Bronchus fibroblast of lung (primary cell): ENCODE measurements around a stretch of chr7.

GRCh38 chr7:76748-77075 lies 115.7 kb upstream of the FAM20C start:
- RAMPAGE, long total RNA: no peak

DNA sequence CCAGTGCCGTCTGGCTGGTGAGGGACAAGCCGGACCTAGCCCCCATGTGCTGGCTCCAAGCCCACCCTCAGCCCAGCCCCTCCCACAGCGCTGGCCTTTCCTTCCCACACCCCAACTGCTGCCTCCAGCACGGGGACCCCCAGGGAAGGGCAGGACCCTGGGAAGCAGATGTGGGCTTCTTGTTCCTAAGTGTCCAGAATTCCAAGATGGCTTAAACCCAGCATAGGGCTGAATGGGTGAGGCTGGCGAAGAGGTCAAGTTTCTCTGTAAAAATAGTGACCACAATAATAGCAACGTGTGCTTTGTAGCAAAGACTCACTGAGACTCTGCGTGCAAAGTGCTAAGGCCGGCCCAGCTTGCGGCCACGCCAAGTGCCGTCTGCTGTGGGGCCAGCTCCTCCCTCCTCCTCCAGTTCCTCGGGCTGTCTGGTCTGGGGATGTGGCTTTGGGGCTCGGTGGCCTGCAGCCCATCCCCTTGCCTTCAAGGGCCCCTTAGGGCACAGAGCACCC lies 7.8 kb upstream of the FAM20C start:
- RAMPAGE, long total RNA: no peak

DNA sequence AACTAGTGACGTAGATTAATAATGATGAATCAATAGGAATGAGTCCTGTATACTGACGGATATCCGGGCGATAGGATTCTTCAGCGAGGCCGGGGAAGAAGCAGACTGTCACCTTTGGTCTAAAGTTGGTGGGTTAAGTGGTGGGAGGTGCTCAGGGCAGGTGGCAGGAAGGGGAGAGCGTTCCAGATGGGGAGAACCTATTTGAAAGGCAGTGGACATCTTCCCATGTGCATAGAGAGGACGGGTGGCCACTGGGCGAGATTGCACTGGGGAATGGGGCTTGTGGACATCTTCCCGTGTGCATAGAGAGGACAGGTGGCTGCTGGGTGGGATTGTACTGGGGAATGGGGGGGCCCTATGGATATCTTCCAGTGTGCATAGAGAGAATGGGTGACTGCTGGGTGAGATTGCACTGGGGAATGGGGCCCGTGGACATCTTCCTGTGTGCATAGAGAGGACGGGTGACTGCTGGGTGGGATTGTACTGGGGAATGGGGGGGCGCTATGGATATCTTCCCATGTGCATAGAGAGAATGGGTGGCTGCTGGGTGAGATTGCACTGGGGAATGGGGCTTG lies 9.7 kb downstream of the FAM20C start:
- RAMPAGE, long total RNA: no peak

- RAMPAGE, long total RNA: no peak
Observed at GRCh38 chr7:208741-209176, 16.4 kb downstream of the FAM20C start.

- RAMPAGE, long total RNA: no peak
Observed at GRCh38 chr7:230127-230647, 37.8 kb downstream of the FAM20C start.

DNA sequence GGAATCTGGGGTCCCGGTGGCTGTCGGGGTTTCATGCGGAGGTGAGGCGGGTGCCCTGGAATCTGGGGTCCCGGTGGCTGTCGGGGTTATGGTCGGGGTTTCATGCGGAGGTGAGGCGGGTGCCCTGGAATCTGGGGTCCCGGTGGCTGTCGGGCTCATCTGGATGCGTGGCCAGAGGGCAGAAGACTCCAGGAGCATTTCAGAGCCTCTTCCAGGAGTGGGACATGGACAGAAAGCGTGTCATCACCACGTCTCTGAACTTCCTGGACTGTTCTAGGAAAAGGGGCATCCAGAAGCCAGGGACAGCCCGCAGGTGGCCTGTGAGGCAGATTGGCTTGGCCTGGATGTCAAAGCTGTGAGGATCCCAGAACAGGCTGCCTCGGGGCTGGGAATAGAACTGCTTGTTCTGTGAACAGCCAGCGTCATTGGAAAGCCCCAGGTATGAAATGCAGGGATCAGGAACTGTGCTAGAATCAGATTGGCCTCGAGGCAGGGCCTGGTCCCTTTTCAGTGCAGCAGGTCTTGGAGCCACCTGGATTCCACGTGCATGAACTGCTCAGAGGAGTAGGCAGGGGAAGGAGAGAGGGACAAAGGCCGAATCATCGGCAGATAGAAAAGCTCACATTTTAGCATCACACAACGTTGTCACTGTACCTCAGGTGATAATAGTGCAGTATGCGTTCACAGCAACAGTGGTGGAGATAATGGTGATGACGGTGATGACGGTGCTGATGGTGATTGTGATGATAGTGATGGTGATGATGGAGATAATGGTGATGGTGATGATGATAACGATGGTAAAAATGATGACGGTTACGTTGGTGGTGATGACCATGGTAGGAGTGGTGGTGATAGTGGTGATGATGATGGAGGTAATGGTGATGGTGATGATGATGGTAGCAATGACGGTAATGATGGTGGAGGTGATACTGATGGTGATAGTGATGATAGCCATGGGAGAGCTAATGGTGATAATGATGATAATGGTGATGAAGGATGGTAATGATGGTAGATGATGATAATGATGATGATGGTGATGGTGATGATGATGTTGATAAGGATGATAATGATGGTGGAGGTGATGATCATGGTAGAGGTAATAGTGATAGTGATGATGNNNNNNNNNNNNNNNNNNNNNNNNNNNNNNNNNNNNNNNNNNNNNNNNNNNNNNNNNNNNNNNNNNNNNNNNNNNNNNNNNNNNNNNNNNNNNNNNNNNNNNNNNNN lies 44.8 kb downstream of the FAM20C start:
- RAMPAGE, long total RNA: no peak

DNA sequence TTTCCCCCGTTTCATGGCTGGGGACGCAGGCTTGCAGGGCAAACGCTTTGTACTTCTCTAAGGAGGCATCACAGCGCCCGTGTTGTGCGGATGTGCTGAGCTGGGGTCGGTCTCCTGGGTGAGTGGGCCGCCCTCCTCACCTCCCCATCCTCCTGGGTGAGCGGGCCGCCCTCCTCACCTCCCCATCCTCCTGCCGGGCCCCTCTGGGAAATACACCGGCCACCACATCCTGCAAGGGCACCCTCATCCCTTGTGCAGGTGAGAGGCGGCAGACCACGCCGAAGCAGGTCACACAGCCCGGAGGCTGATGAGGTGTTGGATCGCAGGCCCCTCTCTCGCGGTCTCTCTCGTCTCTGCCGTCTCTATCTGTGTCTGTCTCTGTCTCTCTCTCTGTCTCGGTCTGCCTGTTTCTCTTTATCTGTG lies 30.9 kb upstream of the FOXL3 start:
- RAMPAGE, long total RNA: no peak

DNA sequence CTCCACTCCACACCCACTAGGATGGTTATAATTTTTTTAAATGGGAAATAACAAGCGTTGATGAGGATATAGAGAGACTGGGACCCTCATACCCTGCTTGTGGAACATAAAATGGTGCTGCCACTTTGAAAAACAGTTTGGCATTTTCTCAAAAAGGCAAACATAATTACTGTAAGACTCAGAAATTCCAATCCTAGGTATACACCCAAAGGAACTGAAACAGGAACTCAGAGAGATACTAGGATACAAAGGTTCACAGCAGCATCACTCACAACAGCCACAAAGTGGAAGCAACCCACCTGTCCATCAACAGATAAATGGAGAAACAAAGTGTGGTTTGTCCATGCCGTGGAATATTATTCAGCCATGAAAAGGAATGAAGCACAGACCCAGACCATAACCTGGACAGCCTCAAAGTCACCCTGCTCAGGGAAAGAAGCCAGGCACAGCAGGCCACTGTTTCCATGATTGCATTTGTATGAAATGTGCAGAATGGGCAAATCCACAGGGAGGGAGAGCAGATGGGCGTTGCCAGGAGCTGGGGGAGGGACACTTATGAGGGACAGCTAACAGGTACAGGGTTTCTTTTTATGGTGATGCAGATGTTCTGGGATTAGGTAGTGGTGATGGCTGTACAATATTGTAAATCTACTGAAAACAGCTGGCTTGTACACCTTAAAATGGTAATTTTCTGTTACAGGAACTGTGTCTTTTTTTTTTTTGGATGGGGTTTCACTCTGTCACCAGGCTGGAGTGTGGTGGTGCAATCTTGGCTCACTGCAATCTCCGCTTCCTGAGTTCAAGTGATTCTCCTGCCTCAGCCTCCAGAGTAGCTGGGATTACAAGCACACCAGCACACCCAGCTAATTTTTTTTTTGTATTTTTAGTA lies 30.3 kb downstream of the FOXL3 start:
- RAMPAGE, long total RNA: no peak

- RAMPAGE, long total RNA: no peak
Observed at GRCh38 chr7:321334-322049, 31.5 kb downstream of the FOXL3 start.

DNA sequence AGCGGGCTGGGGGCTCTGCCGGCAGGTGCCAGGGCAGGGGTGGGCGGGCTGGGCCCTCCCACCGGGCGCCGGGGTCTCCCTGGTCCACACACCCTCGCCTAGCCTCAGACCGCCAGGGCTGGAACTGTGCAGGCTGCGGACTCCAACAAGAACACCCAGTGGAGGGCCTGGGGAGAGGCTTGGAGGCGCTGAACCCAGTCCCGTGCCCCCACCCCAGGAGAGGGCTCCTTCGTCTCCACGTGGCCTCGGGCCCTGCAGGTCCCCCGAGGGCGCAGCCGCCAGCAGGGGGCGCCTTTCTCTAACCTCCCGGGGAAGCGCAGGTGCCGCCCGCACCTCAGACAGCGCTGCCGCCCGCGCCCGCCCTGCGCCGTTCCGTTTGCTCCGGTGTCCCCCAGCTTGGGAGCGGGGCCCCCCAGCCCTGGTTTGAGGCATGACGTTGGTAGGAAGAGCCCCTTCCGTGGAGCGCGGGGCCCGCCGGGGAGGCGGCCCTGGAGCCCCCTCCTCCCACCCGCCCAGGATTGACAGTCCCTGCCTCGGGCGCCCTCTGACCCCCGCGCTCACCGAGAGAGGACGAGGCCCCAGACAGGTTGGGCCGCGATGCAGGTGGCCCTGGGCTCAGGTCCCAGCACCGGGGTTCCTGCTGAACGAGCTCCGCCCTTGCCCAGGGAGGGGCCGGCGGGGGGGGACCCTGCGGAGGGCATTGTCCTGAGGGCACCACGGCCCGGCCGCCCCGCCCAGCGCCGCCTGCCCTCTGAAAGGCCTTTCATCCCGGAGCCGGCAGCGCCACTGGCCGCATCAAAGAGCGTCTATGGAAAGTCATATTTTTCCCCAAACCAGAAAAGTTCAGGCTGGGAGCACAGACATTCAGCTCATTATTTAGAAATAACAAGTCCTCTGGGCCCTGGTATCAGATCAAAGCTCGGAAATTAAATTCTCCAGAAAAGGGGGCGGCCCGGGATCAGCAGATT lies 42.8 kb downstream of the FOXL3 start:
- RAMPAGE, long total RNA: no peak

DNA sequence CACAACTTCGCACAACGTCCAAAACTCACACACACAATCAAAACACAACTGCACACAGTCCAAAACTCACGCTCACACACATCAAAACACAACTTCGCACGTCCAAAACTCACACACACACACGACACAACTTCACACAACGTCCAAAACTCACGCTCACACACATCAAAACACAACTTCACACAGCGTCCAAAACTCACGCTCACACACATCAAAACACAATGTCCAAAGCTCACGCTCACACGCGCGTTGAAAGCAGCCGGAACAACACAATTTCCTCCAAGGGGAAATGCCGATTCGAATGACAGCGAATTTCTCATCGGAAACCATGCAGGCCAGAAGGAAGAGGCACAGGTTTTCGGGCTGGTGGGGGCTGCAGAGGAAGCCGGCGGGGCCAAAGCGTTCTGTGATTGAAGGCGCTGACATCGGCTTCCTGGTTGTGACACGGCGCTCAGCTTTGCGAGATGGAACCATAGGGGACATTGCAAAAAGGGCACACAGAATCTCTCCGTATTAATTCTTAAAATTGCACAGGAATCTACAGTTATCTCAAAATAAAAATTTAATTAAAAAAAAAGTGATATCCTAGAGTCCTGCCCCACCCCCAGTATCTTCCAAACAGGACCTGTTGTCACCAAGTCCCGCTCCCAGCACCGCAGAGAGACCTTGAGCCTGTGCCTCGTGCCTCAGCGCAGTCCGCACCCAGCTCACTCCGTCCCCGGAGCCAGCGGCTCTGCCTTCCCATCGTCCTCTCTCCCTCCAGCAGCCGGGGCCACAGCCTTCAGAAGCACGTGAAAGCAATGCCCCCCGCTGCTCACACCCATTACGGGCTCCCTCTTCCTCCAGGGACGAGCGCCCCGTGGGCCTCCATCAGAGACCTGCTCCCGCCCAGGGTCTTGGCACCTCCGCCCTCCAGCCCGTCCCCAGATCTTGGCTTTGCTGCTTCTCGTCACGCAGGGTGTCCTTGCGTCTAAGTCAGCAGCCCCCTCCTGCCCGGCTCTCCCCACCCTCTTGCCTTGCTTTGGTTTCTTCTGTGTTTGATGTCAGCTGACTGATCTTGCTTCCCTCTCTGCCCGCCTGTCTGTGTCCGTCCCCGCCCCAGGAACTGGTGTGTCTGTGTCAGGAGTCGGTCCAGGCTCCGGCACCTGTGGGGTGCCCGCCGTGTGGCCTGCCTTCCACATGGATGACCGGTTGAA lies 61.5 kb downstream of the FOXL3 start:
- RAMPAGE, long total RNA: no peak

DNA sequence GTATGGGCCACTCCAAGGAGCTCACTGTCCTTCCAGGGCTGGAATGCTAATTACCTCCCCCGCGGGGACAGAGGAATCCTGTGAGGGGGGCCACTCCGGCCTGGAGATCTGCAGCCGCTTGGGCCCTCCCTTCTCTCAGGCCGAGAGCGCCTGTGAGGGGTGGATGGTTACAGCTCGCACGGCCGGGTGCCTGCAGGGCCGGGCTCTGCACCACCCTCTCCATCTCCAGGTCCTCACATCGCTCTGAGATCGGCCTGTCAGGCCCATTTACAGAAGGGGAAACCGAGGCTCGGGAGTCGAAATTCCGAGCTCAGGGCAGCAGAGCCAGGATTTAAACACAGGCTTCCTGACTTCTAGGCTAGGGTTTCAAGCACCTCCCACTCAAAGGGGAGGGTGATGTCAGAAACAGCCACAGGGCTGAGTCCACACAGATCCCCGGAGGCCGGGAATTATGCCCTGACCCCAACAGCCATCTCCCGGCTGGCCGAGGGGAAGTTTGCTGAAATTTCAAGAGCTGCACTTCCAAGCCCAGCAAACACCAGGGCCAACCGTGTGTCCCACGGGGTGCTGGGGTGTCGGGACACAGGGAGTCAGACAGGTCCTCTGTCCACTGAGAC lies 59.0 kb downstream of the PDGFA start:
- RAMPAGE, long total RNA: no peak

DNA sequence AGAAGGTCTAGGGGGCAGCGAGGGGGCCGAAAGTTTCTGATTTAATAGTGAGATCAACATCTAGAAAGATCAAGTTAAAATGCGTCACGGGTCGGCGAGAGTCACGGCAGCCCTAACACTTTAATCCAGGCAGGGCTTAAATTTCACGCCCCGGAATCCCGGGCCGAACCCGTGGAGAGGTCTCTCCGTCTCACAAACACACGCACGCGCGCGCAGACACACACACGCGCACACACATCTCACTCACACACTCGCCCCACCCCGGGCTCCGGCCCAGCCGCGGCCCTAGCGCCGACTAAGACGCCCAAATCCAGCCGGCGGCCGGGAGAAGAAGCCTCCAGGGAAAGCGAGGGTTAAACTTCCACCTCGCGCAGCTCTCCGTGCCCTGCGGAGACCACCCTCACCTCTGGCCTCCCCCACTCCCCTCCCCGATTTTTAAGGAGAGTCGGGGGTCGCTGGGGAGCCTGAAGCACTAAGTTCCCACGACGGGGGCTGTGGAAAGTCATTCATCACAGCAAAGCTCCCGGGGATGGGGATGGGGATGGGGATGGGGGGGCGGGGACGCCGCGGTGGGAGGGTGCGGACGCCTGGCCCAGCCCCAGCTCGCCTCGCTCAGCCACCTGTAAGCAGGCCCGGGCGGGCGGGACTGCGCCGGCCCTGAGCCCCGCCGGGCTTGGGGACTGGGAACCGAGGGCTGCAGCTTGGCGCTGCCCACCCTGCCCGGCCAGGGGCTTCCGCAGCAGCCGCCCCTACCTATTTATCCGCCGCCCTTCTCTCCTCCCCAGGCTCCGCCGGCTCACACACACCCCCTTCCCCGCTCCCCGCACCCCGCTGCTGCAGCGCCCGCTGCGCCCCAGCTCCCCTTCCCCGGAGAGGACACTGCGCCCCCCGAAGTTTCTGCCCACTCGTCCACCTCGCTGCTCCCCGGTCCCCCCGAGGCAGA lies 1.6 kb downstream of the PDGFA start:
- RAMPAGE, long total RNA: no peak

DNA sequence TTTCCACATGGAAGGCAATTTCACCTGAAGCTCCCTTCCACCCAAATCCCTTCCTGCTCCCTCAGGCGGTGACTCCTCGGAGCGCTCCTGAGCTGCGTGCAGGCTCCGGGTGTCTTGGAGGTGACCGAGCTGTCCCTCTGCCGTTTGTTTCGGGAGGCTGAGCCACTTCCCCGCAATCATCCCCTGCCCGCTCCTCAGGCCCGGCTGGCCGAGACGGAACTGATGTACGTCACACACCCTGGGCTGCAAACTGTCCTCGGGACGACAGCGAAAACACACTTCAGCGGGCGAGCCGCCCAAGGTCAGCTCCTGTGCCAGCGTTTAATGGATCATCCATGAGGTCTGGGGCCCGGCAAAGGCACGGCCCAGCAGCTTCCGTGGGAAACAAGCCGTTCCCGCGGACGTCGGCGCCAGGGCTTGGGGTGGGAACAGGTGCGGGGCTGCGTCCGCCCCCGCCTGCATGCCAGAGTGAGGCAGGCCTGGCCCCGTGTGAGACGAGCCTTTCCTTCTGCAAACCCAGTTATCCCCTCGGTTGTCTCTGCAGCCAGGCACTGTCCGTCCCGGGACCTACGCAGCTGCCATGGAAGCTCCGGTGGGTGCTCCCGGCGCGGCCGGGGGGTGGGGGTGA lies 41.9 kb upstream of the PDGFA start:
- RAMPAGE, long total RNA: no peak

DNA sequence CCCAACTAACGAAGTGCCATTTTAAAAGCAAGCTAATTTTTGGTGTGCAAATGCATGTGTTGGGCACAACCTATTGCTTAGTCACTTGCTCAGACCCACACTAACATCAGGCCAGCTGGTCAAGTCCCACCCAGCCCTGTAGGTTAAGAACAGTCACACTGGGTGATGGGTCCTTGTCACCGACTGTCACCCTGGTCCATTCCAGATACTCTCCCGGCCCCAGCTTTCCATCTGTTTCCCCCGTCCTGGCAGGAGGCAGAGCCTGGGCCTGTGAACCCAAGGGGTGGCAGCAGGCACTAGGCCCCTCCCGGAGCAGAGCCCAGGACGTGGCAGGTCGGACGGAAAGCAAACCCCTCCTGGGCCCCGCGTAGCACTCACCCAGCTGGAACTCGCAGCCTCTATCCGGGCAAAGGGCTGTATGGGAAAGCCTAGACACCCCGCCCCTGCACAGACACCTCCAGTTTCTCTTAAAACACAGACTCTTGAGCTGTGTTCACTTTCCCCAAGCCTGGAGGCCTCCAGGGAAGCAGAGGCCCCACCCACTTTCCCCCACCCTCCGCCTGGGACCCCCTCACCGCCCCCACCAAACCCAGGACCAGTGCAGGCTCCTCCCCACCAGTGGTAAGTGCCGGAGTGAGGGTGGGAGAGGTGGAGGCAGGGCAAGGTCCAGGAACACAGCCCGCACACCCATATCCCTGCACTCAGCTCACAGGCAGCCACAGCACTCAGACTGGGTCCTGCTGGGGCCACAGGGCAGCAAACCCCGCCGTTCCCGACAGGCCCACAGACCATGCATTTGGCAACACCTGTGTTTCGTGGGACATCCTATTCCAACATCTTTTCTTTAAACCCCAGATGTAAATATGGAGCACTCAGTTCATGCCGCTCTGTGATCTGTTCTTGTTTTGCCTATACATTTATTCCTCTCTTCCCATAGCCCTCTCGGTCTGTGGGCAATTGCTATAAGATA lies 98.1 kb upstream of the PDGFA start:
- RAMPAGE, long total RNA: no peak

DNA sequence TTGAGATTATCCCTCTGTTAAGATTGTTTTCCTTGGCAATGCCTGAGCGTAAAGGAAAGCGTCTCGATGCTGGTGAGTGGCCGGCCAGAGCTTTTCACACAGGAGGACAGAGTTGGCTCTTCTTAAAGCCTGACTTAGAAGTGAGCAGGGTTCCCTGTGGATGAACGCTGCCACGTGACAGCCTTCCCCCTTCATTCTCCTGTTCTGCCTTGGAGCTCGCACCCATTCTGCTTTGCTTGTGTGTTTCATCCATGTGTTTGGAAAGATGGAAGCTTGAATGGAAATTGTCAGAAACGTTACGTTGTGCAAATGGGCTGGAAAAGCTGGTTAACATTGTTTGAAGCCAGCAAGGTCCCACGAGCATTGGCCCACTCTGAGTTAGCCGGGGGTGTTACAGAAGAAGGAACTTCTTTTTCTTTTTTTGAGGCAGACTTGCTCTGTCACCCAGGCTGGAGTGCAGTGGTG lies 22.2 kb upstream of the PRKAR1B start:
- RAMPAGE, long total RNA: no peak

DNA sequence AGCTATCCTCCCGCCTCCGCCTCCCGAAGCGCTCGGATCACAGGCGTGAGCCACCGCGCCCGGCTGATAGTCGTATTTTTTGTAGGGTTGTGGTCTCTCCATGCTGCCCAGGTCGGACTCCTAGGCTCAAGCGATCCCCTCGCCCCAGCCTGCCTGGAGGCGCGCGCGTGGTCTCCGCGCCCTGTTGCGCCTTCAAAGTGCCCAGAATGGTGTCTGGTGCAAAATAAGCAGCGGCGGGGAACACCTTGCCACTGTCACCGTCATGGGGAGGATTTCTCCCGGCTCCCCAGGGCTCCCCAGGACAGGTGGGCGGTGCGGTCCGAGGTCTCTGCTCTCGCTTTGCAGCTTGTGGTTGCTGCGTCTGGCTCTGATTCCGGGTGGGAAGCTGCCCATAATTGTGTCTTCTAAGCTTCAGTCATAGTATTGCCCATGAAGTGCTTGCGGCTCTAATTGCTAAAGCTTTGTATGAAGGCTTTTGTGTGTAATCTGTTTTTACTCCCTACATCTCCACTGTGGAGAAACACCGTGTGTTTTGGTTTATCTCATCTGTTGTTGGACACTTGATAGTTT lies 15.0 kb upstream of the SUN1 start:
- RAMPAGE, long total RNA: no peak

DNA sequence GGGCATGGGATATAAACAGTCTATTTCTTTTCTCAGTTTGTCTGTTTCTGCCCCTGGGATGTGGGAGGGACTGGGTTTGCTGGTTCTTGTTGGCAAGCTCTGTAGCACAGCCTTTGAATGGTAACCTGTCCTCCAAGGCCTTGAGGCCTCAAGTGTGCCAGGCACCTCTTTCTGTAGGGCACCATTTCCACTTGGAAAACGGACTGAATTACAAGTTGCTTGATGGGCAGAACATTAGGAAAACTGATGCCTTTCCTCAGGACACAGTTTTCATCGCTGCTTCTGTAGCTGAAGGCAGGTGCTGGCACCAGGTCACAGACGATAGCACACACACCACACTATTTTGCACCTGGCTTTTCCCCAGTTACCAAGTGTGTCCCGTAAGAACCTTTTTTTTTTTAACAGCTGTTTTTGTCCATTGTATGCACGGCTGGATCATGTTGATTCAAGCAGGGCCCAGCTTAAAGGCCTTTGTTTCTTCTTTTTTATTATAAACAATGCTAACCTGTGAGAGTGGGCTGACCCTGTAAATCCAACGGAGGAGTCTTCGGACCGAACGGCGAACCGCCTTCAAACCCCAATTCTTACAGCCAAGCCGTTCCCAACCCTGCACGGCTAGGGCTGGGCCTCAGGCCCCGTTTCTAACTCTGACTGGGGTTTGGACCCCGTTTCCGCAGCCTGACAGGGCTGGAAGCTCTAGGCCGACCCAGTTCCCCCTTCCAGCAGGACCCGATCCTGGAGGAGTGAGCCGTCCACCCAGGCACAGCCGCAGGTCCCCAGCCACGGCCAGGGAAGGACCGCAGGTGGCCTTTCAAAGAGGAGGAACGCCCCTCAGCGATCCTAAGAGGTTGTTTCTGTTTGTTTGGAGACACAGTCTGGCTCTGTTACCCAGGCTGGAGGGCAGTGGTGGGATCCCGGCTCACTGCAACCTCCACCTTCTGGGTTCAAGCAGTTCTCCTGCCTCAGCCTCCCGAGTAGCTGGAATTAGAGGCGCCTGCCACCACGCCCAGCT lies 1.1 kb upstream of the GET4 start:
- RAMPAGE, long total RNA: no peak

DNA sequence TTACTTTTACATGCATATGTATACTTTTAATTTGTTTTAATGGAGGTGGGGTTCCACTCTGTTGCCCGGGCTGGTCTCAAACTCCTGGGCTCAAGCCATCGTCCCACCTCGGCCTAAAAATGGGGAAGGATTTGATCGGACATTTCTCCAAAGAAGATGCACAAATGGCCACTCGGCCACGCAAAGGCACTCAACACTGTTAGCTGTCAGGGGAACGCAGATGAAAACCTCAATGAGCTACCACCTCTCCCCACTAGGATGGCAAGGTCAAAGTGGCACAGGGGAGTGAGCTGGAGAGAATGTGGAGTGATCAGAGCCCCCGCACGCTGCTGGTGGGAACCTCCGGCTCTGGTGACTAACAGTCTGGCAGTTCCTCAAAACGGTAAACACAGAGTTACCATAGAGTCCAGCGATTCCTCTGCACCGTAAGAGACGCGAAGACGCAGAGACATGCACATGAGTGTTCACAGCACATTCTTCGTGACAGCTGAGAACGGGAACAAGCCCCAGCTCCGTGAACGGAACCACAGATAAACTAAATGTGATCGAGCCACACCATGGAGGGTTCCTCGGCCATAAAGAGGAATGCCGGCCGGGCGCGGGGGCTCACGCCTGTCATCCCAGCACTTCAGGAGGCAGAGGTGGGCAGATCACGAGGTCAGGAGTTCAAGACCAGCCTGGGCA lies 25.9 kb downstream of the ADAP1 start:
- RAMPAGE, long total RNA: no peak

- RAMPAGE, long total RNA: no peak
Observed at GRCh38 chr7:1033475-1033989, 10.8 kb upstream of the GPR146 start.